ENCODE measurements around a stretch of chr1.

DNA sequence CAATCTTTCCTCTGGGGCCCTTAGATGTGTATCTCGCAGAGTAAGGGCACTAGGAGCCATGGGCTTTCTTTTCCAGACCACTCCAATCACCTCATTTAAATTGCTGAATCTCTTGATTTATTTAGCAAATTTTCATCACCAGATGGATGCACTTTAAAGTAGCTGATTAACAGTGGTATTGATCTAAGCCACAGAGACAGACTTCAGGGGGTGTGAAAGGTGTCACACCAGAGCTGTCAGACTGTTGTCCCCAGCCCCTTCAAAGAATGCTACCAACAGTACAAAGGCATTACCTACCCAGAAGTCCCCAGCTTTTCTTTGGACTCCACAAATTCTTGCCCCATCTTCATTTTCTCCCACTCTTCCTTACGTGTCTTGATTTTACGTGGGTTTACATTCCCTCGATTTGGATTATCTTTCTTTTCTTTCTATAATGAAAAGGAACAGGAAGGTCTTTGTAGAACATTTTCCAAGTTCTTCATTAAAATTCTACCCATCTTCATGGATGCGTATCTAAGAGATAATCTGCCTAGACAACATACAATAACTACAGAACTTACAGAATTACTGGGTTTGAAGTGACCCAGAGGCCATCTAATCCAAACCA is 22.2 kb downstream of the GPR3 start:
- PRO-cap, 2 experiments, result no peak in any of the 2 experiments

DNA sequence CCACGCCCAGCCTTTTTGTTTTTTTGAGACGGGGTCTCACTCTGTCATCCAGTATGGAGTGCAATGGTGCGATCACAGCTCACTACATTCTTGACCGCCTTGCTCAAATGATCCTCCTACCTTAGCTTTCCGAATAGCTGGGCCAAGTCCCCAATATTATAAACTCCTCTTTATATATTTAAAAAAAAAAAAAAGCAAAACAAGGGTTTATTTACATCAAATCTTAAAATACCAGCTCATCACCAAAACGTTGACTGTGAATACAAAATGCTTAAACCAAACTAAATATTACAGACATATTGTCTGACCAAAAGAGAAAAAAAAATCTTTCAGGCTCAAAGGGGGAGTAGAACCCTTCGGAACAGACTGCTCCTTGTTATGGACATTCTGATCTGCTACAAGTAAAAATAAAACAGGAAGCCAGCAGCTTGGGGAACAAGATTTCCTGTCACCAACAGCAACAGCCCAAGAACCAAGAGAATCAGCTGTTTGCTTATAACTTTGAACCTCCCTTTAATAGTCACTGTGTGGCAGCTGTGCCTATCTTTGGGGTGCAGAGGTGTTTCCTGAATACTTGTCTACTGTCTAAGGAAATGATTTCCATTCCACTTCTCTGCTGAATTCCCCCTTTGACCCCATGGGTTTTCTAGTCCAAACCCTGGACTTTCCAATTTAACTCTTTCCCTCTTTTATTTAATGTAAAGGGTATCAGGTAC is 38.4 kb downstream of the GPR3 start:
- PRO-cap, 2 experiments, result peak in 1 of 2 experiments; most common plus-strand start position 543 of the sequence (in 1); most common minus-strand start position 394 of the sequence (in 1)

GRCh38 chr1:27435327-27436324 is 43.2 kb downstream of the GPR3 start:
- PRO-cap, 2 experiments, result no peak in any of the 2 experiments

DNA sequence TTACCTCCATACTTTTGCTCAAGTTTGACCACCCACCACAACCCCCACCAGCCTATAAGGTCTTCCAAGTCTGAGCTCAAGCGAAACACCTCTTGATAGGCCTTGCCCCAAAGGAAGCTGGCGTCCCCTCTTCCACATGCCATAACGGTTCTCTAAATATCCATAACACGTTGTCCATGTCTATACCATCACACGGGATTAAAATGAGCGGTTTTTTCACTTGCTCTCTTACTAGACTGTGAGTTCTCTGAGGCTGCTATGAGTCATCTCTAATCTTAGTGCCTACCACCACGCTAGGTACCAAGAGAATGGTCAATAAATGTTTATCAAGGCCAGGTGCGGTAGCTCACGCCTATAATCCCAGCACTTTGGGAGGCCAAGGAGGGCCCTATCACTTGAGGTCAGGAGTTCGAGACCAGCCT is 41.0 kb downstream of the WASF2 start:
- PRO-cap, 2 experiments, result no peak in any of the 2 experiments

GRCh38 chr1:27490450-27490805 is 461 bp upstream of the WASF2 start:
- PRO-cap, 2 experiments, result peak in 1 of 2 experiments; most common plus-strand start chr1:27490617 (in 1)

- PRO-cap, 2 experiments, result no peak in any of the 2 experiments
Measured at GRCh38 chr1:27545186-27545619, 55.2 kb upstream of the WASF2 start.

DNA sequence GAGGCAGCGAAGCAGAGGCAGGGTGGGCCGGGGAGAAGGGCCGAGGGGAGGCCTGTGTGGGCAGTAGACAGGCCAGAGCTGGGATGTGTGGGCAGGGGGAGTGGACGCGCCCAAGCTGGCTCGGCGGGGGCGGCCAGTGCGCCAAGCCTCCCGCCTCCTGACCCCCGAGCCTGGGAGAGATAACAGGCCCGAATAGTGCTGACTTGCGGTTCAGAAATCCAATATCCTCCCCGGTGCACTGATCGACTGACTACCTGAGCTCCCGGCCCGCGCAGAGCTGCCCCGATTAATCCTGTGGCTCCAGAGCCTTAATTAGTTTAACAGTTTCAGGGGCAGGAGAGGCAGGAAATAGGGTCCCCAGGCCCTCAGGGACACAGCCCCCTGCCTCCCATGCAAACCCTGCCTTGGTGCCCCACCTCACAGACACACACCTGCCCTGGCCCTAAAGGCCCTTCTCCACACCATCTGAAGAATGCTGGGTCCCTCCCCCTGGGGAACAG is 41.8 kb downstream of the AHDC1 start:
- PRO-cap, 2 experiments, result no peak in any of the 2 experiments

- PRO-cap, 2 experiments, result peak in 1 of 2 experiments; most common plus-strand start chr1:27565269 (in 1); most common minus-strand start chr1:27565141 (in 1)
Measured at GRCh38 chr1:27564753-27565563, 39.0 kb downstream of the AHDC1 start.

GRCh38 chr1:27724728-27725422 is 886 bp upstream of the FAM76A start:
- PRO-cap, 2 experiments, result no peak in any of the 2 experiments

- PRO-cap, 2 experiments, result no peak in any of the 2 experiments
Measured at GRCh38 chr1:27726645-27727085, 904 bp downstream of the FAM76A start.

DNA sequence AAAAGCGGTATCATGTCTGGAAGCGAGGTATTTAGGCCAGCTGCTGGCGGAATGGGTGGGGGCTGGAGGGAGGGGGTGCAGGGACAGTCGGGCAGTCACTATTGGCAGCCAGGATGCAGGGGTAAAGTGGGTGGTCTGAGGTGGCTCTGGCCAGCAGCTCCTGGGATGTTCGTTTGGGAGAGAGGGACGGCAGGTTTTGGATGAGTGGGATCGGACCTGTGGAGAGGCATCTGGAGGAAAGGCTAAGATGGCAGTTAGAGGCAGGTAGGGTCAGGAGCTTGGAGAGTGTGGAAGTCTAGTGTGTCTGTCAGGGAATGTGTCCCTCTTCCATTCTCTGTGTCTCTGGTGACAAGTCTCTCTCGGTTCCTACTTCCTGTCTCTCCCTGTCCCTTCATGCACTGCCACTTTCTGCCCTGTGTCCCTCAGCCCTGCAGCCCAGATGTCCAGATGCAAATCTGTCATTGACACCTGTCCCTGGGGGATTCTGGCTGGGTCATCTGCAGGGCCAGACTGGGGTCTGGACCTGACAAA is 6.8 kb downstream of the THEMIS2 start:
- PRO-cap, 2 experiments, result no peak in any of the 2 experiments

- PRO-cap, 2 experiments, result no peak in any of the 2 experiments
Measured at GRCh38 chr1:27884998-27885423, 12.7 kb downstream of the THEMIS2 start.

- PRO-cap, 2 experiments, result no peak in any of the 2 experiments
Measured at GRCh38 chr1:27886949-27887593, 14.7 kb downstream of the THEMIS2 start.

- PRO-cap, 2 experiments, result peak in 1 of 2 experiments; most common plus-strand start chr1:28105373 (in 1); most common minus-strand start chr1:28105242 (in 1)
Measured at GRCh38 chr1:28104892-28105639, 16.7 kb upstream of the EYA3 start.

- PRO-cap, 2 experiments, result peak in 1 of 2 experiments; most common minus-strand start chr1:28123841 (in 1)
Measured at GRCh38 chr1:28123769-28123994, 35.3 kb upstream of the EYA3 start.

- PRO-cap, 2 experiments, result no peak in any of the 2 experiments
Measured at GRCh38 chr1:28134685-28135101, 41.8 kb downstream of the PTAFR start.

GRCh38 chr1:28290898-28291285 is 31.6 kb downstream of the SESN2 start:
- PRO-cap, 2 experiments, result no peak in any of the 2 experiments

DNA sequence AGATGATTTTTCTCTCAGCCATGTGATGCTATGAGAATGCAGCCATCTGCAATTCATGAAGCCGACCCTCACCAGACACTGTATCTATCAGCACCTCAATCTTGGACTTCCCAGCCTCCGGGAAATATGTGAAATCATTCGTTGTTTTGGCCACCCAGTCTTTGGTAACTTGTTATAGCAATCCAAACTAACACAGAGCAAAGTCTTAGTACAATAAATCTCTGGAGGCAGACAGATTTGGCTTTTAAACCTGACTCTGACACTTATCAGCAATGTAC is 5.2 kb upstream of the MED18 start:
- PRO-cap, 2 experiments, result no peak in any of the 2 experiments

DNA sequence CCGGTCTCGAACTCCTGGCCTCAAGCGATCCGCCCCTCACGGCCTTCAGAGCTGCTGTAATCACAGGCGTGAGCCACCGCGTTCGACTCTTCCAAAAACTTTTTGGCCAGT is 363 bp upstream of the RCC1 start:
- PRO-cap, 2 experiments, result no peak in any of the 2 experiments

DNA sequence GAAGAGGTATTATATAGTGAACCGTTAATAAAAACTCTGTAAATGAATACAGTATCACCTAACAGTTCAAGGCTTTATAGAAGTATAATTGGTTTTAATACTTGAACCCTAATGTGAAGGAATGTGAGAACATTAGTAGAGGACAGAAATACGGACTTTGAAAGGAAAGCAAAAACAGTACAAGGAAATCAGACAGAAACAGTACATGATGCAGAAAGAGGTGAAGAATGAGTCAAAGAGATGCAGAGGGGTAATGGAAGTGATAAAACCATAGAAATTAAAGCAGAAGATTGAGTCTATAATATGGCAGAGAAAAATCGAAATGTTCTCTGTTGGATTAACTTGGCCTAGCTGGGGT is 7.3 kb downstream of the YTHDF2 start:
- PRO-cap, 2 experiments, result no peak in any of the 2 experiments